ENCODE measurements around a stretch of chr22.

DNA sequence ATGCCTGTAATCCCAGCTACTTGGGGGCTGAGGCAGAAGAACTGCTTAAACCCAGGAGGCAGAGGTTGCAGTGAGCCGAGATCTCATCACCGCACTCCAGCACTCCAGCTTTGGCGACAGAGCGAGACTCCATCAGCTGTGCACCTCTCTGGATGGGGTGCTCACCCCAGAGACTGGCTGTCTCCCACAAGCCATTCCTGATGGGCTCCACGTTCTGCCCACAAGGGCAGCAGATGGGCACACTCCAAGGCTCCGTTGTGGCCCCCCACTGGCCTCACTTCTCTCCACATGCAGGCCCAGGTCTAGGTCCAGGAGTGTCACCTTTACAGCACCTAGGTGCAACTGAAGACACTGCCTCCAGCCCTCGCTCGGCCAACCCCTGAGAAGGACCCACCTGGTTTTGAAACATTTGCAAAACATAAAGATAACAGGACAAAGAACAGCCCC, 29.7 kb downstream of the PACSIN2 start:
- PRO-cap = no peak

DNA sequence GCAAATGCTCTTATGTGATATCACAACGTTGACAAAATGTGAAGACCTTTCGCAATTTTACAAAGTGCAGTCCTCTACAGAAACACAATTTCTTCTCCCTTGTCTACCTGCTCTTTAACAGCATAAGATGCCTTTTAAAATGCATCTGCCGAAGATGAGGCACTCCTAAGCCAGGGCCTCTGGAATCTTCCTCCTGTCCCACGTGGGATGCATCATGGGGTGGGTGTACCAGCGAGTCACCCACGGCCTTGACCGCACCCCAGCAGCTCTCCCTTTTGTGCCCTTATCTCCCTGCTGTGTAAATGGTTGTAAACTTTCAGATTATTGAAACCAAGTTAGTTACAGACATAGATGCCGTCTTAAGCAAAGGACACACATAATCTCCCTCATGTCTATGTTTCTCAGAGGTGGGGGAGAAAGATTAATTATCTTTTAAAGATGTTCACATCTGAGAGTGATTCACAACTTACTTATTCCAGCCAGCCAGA, 11.3 kb downstream of the PACSIN2 start:
- PRO-cap = no peak

DNA sequence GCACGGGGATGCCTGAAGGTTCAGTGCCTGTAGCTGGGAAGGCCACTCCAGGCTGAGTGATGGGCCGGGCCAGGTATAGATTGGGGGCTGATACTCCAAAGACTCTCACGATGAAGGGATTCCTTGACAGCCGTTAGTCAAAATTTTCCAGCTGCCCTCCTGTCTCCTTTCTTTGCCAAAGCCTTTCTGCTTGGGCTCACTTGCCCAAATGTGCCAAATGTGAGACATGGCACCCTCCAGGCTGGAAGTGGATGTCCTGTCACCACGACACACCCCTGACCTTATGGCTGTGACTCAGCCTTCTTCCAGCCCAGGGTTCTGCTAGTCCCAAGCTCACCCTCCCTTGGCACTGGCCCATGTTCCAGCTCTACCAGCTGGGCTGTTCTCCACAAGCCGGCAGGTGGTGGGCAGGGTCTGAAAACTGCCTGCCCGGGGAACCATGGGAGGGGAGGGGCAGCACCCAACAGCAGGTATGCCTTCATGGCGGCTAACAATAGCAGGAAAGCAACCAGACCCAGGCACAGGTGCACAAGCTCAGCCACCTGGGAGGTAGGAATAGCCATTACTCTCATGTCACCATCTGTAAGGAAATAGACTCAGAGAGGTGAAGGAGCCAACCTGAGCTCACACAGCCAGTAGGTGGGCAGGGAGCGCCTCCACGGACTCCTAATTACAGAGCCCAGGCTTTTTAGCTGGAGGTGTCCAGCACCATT, 13.4 kb upstream of the PACSIN2 start:
- PRO-cap = no peak

- PRO-cap = no peak
Observed at GRCh38 chr22:43144759-43145469, 1.7 kb upstream of the MCAT start.

DNA sequence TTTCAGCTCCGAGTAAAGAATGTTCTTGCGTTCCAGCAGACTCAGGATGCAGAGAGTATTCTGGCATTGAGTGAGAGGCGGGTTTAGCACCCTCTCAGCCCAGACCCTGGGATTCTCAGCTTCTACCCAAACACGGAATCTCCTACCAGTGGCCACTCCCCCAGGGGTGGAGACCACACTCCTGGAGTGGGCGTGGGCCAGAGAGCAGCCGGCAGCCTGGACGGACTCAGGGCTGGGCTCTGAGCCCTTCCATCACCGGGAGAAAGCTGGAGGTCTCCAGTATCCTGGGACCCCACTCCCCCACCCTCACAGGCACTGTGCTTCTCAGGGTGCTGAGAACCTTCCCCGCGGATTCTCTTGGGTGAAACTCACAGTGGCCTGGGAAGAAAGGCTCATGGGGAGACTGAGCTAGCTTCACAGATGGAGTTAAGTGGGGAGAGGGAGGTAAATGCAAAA, 26.2 kb upstream of the TTLL12 start:
- PRO-cap = no peak

DNA sequence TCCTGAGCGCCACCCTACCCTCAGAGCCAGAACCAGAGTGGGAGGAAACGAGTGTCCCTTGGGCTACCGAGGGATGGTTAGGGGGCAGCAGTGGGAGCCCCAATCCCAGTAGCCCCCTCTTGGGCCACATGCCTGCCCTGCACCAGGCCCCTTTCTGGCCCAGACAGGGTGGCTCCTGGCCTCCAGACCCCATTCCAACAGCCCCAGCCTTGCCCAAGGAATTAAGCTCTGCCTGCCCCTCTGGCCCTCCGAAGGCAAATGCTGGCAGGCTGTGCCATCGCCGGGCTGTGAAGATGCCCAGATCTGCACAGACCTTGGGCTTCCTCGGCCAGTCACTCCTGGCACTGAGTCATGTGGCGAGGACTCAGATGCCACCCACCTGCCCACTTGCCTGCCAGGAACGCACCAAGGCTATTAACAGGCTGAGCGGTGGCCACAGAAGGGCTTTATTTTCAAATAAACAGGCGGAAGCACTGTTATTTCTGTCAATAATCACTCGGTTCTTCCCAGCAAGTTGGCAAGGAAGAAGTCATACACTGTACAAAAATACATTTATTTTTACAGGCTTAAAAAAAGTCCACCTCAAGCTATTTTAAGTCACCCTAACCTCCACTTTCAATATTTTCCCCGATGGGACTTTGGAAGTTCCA, 50.3 kb upstream of the TTLL12 start:
- PRO-cap = no peak

- PRO-cap = no peak
Observed at GRCh38 chr22:43275755-43276125, 67.4 kb downstream of the SCUBE1 start.

GRCh38 chr22:43319676-43320284, 23.4 kb downstream of the SCUBE1 start:
- PRO-cap = no peak

- PRO-cap = no peak
Observed at GRCh38 chr22:43320738-43321268, 22.4 kb downstream of the SCUBE1 start.

DNA sequence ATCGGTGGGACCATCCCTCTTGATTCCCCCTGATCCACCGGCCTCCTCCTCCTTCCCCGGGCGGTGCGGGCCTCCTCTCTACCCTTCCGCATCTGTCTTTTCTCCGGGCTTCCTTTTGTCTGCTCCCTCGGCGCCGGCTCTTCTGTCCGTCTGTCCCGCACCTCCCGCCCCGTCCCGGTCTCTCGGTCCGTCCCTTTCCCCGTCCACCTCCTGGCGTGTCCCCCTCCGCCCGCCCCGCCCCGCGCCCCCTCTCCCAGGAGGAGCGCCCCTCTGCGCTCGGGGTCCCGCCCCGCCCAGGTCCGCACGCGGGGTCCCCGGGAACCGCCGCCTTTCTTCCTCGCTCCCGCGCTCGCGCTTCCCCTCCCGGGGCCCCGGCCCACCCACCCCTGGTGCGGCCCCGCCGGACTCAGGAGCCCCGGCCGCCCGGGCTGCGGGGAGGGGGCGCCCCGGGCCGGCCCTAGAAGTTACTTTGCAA, 562 bp downstream of the SCUBE1 start:
- PRO-cap = no peak

- PRO-cap = no peak
Observed at GRCh38 chr22:43377880-43378212, 34.0 kb upstream of the MPPED1 start.

DNA sequence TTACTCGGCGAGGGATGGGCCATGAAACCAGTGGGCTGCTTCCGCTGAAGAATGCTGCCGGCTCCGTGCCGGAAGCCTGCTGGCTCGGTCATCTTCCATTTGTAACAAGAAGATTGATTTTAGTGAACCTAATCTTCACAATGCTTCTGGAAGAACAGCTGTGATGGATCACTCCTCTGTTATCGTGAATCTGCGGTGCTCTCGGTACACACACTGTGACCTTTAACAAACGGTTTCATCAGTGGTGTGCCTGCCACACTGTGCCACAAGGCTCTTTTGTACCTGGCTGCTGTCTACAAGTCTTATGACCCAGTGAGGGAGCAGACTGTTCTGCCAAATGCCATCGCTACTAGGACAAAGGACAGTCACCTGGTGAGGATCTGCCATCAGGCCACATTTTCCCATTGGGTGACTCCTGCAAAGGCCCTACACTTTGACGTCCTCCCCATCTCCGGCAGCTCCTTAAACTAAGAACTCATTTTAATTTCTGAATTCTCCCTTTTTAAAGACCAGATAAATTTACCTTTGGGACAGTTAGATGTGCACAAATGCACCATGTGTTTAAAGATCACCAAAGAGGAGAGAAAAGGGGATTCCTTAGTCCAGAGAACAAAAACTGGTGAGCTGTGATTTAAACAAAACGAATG, 25.2 kb upstream of the PARVB start:
- PRO-cap = no peak

GRCh38 chr22:44024948-44025450, 897 bp downstream of the PARVB start:
- PRO-cap = no peak

DNA sequence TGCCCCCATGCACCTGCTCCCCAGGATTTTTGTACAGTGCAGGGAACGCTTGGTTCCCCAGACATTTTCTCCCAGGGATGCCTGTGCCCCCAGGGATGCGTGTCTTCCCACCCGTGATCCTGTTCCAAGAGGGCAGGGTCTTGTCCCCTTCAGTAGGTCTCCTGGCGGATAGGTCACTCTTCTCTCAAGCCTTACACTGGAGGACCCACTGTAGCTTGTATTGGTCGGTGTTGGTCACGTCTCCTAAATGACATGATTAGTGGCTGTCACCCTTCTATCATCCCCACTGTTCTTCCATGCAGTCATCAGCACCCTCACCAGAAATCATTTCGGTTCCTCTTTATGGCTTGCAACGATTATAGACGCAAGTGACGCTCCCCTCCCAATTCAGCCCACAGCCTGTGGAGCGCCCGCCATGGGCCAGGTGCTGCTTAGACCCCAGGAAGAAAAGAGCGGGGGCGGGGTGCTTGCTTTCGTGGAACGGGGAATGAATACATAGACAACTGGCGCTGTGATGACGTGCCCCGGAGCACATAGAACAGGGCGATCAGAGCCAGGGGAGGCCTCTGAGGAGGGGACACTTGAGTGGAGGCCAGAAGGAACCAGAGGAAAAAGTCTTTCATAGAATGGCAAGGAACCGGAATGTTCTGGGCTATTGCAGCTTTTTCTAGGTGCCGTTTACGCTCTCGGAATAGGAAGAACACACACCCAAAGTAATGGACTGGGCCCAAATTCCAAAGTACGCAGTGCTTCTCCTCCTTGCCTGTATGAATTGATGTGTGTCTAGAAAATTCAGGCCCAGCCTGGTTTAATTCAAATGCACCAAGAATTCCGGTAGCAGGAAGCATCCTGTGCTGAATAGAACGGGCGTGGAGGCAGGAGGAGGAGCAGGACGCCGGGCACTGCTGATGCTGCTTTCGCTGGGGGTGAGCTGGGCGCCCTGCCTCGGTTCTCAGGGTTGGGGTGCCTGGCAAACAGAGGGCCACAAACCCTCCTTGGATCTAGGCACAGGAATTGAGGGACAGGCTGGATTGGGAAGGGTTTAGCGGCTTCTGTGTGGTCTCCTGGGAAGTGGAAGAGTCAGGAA, 1.7 kb downstream of the PARVB start:
- PRO-cap = bidirectional peak, plus-strand start at position 861 of the sequence, minus-strand start at position 621 of the sequence

DNA sequence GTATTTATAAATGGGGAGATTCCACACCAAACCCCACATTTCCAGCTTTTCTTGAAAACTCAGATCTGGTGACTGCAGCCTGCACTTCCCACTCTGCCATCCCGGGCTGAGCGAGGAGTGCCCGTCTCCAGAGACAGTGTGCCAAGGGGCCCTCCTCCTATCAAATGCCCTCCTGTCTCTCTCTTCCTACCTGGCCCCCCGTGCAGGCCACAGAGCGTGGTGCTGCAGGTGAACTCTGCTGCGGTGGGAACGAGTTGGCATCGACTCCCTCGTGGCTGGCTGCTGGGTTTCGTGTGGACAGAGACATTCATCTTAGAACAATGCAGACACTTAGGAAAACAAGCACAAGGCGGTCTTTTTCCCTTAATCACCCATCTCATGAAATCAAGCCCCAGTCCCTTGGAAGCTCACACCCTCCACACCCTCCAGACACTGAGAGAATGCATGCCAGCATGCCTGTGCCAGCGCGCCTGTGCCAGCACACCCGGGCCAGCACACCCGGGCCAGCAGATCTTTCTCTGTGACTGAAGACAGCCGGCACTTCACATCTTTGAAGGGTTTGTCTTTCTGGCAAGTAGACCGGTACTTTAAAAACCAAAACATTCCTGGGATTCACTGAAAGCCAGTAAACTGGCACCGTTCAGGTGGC, 65.0 kb downstream of the PARVB start:
- PRO-cap = no peak

DNA sequence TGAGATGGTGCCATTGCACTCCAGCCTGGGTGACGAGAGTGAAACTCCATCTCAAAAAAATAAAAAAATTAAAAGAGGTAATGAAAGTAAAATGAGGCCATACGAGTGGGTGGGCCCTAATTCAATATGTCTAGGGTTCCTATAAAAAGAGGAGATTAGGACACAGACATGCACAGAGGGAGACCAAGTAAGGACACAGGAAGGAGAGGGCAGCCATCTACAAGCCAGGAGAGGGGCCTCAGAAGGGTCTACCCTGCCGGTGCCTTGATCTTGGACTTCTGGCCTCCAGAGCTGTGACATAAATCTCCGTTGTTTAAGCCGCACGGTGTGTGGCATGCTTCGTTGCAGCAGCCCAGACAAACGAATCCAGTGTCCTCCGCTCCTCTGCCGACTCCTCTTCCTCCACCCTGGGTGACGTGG, 51.7 kb upstream of the PARVG start:
- PRO-cap = no peak

GRCh38 chr22:44145533-44146092, 35.1 kb upstream of the PARVG start:
- PRO-cap = no peak

DNA sequence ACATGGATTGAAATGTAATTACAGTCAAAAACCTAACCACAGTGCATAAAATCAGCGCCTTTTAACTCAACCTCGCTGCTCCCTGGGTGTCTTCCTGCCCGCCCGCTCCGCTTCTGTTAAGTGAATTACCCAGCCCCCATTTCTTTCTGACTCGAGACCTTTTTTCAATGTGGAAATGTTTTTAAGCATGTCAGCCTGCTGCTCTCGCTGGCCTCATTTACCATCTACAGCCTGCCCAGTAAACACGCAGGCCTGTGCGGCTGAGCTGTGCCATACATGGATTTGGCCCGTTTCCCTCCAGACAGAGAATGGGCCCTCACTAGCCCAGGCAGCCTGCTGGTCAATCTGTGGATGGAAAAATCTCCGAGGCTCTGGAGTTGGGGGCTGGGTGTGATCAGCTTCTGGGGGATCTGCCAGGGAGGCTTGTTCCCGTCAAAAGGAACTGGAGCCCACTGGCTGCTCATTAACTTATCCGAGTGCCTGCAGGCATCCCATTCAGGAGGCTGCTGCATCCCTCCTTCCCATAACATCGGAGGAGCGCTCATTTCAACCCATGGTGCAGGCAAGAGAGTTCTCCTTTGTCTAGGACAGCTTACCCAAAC, 32.6 kb upstream of the PARVG start:
- PRO-cap = no peak

GRCh38 chr22:44330548-44331779, 18.2 kb upstream of the SHISAL1 start:
- PRO-cap = no peak

DNA sequence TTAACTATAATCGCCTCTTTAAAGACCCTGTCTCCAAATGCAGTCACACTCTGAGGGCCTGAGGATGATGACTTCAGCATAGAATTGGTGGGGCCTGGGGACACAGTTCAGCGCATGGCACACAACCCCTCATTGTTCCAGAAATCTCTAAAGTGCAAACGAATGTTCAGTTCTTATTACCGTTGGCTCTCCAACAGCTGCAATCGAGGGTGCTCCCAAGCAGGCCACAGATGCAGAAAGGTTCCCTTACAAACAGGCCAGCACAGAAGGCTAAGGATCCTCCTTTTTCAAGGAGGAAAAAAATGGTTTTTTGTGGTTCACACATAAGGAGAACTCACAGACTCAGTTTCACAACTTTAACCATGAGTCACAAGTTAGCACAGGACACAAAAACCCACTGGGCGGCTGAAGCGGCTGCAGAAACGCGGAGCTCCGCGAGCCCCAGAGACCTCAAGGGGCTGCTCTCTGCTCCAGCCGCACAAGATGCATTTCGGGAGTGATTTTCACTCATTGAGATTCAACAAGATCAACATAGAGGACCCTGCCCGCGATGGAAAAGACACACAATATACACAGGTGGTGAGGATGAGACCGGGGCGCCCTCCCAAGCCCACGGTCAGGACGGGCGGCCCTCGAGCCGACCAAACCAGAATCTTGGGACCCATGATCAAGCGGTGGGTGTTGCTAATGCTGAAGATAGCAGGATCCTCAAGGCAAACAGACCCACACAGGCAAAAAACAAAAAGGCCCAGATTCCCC, 98.2 kb upstream of the PRR5 start:
- PRO-cap = no peak